Jurkat, Clone E6-1 (cell line): ENCODE measurements around the gene APBB2.

DNA sequence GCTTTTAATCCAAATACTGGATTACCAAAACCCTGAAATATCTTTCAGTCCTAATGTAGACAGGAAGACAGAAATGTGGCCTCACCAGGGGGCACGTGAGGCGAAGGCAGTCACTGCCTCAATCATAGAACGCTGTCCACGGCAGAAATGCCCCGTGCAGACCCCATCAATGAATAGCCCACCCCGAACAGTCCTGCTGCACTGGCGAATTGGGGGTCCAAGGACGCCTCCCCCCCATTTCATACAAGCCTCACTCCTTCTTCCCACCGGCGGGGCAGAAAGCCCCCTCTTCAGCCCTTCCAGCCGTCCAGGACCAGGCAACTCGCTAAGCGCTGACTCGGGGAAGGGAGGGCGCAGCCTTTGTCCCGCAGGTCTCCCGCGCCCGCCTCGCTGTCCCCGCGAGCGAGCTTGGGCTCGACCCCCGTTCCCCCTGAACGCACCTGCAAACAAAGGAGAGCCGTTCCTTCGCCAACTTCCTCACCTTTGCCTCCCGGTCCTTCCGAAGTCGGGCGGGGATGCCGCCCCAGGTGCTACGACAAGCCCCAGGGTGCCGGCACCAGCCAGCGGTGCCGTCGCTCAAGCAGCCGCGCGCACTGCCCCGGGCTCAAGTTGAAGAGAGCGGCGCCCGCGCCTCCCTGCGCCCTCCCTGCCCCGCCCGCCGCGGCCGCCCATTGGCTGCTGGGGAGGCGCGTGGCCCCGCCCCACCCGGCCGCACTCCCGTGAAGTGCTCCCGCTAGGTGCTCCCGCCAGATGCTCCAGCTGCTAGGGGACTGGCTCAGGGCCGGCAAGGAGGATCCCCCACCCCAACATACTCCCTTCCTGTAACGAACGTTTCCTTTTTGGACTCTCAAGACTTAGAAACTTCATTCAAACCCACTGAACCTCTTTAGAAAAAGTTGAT, 107.0 kb downstream of the NSUN7 start:
- RRBS: 1% methylated on average over 19 of the region's 63 CpGs

DNA sequence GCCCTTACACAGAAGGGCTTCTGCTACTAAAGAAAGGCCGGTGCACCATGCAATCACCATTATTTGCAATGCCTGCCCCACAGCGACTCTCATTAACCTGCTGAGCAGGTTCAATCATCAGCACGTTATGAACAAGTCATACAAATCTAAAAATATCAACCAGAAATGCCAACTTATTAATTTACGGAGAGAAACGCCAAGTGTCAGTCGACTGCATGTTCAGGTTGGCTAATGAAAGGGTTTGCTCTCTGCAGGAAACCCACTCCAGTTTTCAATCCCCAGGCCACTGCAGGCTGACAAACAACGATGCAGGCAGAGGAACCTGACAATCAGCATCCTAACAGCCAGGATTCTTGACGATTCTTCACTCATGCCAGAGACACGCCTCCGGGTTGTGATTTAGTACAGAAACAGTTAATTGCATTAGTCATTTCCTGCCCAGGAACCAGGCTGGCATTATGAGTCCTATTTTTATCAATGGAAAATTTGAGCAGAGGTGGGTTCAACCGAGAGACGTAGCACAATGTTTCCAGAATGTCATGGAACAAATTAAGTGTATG, 159.4 kb downstream of the NSUN7 start:
- RRBS: no CpG with 5 or more reads among the region's 12 CpGs

- RRBS: no CpG with 5 or more reads among the region's 4 CpGs
Observed at GRCh38 chr4:40990394-40991130, 223.8 kb downstream of the APBB2 start.

DNA sequence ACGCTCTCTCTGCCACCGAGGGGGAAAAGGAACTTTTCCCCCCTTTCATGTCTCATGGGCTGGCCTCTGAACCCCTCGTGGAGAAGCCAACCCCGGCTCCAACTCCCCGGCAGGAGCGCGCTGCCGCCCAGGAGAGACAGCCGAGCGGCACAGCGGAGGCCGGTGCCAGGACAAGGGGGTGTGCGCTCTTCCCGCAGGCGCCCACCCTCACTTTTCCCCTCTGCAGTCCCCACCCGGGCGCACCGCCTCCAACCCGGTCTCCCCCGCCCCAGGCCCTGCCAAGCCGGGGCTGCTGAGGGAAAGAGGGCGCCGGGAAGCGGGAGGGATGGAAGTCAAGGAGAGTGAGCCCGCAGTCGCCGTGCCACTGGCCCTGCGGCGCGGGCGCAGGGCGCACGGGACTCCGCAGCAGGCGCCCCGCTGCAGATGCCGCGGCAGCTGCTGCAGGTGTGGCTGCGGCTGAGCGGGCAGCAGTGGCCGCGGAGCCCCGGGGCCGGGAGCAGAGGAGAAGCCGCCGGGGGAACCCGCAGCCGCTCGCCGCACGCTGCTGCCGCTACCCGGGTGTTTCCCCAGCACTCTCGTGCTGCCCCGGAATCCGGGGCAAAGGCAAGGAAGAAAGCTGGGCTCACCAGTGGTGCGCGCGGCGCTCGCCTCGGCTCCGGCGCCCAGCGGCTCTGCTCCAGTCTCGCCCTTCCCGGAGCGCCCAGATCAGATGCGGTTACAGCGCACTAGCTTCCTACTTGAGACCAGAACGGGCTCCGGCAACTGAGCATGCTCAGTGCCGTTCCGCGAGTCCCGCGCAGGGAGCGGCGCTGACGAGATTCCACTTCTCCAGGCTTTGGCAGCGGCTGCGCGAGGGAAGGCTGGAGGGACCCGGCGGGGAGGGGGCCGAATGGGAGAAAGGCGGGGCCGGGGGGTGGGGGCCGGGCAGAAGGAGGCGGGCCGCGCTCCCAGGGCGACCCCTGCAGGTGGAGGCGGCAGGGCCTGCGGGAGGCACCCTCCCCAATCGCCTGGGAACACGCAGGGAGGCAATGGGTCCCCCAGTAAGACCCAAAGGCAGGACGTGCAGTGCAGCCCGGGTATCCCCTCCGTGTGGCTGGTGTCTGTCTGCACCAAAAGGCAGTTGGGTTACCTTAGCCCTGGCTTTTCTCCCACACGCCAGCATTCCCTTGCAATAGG, at the start of gene APBB2:
Gene APBB2 (minus strand): TSS at position 764 of the 1,176 bp plus-strand sequence.
- RRBS: 15% methylated on average over 33 of the region's 101 CpGs

- RRBS: no CpG with 5 or more reads among the region's 11 CpGs
Observed at GRCh38 chr4:41363280-41364093, 106.8 kb downstream of the UCHL1 start.

DNA sequence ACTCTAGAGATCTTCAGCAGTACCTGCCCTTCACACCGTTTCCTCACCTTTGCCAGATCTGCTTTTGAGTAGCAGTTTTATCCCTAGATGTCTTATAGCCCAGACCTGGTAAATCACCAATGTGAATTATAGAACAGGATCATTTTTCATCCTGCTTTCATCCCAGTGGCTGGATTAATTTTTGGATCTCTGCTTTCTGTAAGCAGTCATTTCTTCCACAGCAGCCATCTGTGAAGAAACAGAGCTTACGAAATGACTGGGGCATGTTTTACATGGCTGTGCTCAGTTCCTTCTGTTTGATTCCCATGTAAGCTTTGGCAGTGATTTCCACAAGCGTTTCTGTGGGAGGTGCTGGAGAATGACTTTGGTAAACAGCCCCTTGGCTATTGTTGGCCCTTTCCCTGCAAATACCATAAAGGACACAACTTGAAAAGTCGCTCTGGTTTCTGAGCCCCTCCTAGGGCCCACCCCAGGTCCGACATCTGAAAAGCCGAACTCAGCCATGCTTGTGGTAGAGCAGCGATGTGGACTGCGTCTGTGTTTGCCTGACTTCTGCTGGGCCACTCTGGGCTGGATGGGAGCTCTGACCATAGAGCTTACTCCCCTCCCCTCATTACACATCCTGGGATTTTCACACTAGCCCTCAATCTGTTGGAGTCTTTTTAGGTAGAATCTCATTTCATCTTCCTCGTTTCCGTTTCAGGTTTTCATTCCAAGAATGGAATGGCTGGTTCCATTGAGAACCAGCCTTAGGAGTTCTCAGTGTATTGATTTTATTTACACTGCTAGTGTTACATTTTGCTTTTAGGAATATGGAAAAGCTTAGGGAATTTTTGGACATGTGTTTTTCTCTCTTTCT, 3.8 kb downstream of the LIMCH1 start:
- RRBS: no CpG with 5 or more reads among the region's 10 CpGs

GRCh38 chr4:41801851-41802101, 53.3 kb upstream of the PHOX2B start:
- RRBS: no CpG with 5 or more reads among the region's 4 CpGs

- RRBS: no CpG with 5 or more reads among the region's 1 CpG
Observed at GRCh38 chr4:41959613-41960198, 21.9 kb upstream of the DCAF4L1 start.

- RRBS: 1% methylated on average over 36 of the region's 65 CpGs
Observed at GRCh38 chr4:42151582-42151999, 864 bp downstream of the BEND4 start.

- RRBS: no CpG with 5 or more reads among the region's 9 CpGs
Observed at GRCh38 chr4:42627769-42628741, 28.9 kb downstream of the ATP8A1 start.

DNA sequence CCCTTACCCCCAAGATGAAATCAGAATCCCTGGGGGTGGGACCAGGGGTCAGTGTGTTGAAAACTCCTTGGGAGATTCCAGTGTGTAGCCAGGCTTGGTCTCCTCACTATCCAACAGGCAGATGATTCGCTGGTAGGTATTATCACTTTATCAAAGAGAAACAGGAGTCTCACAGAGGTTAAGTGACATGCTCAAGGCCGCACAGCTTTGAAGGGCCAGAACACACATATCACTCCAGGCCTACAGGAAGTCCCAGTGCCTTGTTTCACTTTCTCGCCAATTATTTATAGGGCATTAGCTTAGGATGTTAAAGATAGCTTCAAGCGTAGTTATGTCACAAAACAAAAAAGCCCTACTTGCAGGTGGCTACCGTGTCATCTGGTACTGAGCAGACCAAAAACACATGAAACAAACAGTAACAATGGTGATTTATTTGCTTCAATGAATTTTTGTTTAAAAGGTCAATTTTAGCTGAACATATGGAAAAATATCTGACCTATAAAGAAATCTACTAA, 13.2 kb downstream of the ATP8A1 start:
- RRBS: no CpG with 5 or more reads among the region's 5 CpGs

GRCh38 chr4:42806406-42806697, 86.2 kb upstream of the GRXCR1 start:
- RRBS: no CpG with 5 or more reads among the region's 3 CpGs

DNA sequence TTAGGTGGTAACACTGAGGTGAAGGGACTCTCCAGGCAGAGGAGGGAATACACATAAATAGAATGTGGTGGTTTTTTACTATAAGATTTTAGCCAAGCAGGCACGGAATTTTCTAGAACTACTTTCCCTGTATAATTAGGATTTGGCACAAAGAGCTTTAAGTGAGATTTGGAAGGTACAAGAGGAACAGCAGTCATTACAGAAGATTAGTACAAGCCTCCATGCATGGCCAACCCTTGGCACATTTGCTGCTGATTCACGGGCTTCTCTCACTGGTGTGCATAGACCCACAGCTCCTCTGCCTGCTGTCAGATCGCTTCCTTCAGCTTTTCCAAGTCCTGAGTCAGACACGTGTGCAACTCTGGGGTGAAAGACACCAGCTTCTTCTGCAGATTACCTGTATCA, 685.5 kb downstream of the KCTD8 start:
- RRBS: no CpG with 5 or more reads among the region's 4 CpGs

DNA sequence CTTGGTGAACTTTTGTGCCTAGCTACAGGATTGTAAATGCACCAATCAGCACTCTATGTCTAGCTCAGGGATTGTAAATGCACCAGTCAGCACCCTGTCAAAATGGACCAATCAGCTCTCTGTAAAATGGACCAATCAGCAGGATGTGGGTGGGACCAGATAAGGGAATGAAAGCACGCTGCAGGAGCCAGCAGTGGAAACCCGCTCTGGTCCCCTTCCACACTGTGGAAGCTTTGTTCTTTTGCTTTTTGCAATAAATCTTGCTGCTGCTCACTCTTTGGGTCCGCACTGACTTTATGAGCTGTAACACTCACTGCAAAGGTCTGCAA, 601.9 kb downstream of the KCTD8 start:
- RRBS: no CpG with 5 or more reads among the region's 3 CpGs

DNA sequence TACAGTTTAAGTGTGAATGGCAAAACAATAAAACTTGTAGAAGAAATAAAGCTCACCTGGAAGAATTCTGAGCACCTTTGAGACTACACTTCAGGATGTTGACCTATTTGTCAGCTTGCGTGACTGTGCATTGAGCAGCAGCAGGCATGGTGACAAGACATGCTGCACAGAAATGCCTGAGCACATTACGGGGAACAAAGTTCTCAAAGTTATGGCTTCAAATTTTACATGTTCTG, 38.6 kb upstream of the GNPDA2 start:
- RRBS: no CpG with 5 or more reads among the region's 2 CpGs

GRCh38 chr4:47493311-47493592, 8.2 kb downstream of the ATP10D start:
- RRBS: no CpG with 5 or more reads among the region's 2 CpGs

DNA sequence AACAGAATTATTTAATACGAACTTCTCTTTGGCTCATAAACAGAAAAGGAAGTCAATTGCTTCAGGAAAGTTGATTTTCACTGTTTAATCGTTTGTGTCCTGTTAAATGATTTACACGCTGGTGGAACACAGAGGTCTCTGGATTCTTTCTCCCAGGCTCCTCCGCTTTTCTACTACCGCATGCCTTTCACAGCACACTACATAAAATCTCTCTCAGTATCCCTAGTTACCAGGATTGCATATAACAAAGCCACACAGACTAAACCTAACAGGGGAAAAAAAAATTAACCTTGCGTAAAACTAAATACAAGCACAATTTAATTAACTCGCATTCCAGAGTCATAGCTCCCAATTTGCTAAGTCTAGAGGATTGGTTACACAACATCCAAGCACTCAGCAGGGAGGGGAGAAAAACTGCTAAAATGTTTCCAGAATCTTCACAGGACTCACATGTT, 133.9 kb downstream of the CORIN start:
- RRBS: no CpG with 5 or more reads among the region's 7 CpGs